Gallbladder (tissue), 1 donor: ENCODE measurements around a stretch of chr7.

- PRO-cap = no peak
Observed at GRCh38 chr7:131509331-131509896, 47.0 kb downstream of the PODXL start.

GRCh38 chr7:132402233-132402490, 174.1 kb downstream of the PLXNA4 start:
- PRO-cap = no peak

DNA sequence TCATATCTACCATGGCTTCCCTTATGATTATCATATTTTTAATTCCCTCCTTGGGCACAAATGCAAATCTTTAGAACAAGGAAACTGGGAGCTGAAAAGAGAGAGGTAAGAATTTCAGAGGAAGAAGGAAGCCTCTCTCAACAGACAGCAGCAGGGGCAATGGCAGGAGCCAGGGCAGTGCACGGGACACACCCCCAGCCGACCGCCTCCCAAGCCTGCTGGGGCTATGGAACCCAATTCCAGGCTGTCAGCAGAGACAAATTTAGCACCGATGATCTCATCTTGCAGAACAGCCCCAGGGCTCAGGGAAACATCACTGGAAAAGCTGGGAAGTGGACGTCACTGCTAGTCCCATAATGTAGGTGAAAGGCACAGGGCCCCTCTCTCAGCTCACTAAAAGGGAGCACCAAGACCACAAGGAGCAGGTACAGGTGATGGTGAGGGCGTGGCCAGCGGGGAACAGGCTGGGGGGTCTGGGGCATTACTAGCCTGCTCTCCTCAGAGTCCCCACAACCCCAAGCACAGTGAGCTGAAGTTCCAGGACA, 103.8 kb downstream of the PLXNA4 start:
- PRO-cap = no peak

- PRO-cap = no peak
Observed at GRCh38 chr7:132486171-132486695, 90.0 kb downstream of the PLXNA4 start.

GRCh38 chr7:133035670-133036128, 46.2 kb downstream of the CHCHD3 start:
- PRO-cap = no peak

GRCh38 chr7:133070036-133070327, 11.9 kb downstream of the CHCHD3 start:
- PRO-cap = no peak

DNA sequence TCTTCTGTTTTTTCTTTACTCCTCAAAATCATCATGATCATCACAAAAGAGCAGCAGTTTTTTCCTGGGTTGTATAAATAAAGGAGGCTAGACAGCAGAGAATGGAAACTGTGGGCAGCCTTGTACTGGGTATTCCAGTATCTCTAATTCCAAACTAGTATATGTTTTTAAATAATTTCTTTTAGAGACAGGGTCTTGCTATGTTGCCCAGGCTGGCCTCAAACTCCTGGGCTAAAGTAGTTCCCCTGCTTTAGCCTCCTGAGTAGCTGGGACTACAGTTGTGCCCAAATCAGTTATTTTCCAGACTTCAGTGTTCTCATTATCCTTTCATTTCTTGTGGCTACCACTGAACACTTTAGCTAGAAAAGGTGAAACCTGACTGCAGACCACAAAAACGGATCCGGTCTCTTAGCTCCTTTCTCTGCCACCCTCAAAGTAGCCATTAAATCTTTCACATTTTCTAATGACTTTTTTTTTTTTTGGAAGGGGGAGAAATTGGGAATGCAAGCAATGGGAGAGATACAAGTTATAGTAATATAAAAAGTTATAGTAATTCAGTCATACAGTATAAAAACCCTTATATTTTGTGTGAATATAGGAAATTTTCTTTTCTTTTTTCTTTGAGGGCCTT, 412.0 kb upstream of the LRGUK start:
- PRO-cap = no peak

DNA sequence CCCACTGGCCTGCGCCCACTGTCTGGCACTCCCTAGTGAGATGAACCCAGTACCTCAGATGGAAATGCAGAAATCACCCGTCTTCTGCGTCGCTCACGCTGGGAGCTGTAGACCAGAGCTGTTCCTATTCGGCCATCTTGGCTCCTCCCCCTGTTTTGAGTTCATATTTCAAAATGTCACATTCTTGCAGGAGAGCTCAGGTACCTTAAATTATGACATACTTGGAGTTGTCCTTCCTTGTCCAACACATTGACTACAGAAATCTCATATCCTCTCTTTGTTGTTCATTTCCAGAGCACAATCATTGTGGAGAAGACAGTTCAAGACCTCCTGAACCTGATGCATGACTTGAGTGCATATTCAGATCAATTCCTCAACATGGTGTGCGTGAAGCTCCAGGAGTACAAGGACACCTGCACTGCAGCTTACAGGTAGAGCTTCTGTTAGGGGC, 231.8 kb upstream of the LRGUK start:
- PRO-cap = no peak

DNA sequence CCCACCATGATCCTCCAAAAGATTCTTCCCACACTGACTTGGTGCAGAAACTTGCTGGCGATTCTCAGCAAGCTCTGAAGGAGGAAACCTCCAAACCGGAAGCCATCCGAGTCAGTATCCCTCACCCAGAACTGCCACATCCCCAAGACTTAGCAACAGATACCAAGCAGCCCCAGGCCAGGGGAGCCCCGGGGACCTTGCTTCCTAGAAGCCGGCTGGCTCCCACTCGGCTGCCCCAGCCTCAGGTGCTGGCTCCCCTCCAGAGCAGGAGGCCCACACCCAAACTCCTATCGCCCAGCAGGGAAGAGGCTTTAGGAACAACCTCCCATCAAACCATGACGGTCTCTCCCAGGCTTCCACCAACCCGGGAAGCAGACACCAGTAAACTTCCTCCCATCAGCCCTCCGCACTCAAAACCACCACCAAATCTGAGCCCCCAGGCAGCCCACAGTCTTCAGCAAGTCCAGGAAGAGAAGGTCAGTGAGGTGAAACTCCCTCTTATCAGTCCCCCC, 82.2 kb downstream of the LRGUK start:
- PRO-cap = no peak

DNA sequence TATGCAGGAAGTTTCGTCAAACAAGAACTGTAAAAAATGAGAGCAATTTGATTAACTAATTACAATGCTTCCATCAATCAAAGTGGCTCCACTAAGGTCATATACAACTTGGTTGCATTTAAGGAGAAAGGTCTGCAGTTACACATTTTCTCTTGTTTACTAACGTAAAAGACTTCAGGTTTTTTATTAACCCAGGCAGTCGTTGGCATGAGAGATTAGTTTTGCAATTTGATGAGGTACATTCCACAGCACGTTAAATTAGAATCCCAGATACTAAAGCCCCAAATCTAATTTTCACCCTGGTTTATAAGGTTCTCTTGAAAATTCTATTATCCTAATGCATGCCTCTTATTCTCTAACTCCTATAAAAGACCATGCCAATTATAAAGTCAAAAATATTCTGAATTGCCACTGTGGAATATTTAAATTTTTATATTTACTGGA, 37.9 kb downstream of the SLC35B4 start:
- PRO-cap = no peak

DNA sequence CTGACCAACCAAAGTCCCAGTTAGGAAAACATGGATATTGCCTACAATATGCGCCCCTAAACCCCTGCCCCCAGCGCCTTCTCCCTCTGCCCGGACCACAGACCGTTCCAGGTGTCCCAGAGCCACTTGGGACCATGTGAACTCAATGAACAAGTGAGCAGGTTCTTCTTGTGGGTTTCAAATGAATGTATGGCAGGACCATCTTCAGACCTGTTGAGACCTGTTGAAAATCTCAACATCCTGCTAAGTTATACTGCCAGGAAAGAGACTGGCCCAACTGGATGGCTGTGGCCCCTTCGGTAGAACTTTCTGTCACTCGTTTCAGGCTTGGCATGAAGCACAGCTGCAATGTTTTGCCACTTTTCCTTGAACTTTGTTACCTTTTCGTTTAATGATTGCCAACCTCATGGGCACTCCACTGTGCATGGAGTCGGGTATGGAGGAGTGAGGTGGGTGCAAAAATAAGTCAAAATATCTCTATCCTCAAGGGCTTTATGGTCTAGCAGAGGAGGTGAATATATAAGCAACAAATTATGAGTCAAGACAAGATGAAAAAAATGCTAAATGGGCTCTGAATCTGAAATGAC, 36.7 kb upstream of the SLC35B4 start:
- PRO-cap = no peak

GRCh38 chr7:134445031-134445337, 13.9 kb downstream of the AKR1B1 start:
- PRO-cap = no peak

DNA sequence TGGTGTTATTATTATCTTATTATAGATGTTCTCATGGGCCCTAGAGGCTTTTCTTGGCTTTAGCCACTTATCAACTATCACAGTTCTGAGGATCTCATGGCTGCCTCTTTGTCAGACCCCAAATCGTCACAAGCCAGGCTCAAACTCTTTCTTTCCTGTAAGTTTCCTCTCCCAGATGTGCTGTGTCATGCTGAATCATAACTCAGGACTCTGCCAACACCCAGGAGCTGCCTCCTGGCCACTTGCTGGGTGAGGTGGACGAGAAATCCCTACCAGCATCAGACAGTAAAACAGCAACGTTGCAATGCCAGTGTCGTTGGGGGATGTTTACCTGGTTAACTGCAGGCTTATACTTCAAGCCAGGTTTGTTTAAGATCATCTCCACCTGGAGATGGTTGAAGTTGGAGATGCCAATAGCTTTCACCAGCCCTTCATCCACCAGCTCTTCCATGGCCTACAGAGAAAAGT, 10.2 kb downstream of the AKR1B1 start:
- PRO-cap = no peak

DNA sequence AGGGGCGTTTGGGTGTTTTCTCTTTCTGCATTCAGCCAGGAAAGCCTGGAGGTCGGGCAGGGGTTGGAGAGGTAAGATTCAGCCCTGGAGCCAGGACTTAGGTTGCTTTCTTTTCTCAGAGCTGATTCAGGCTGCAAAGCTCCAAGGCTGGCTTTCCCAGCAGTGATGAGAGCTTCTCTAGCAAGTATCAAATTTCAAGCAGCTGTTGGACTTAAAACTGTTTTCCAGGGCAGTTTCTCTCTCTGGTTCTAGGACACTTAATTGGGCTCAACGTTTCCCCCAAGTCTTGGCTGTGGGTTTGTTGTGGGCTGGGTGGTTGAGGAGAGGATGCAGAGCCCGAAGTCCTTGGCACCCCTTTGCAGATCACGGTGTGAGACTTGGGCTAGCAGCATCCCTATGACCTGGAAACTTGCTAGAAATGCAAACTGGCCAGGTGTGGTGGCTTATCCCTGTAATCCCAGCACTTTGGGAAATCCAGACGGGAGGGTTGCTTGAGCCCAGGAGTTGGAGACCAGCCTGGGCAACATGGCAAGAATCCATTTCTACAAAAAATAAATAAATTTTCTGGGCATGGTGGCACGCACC, 740 bp downstream of the AKR1B10 start:
- PRO-cap = no peak

DNA sequence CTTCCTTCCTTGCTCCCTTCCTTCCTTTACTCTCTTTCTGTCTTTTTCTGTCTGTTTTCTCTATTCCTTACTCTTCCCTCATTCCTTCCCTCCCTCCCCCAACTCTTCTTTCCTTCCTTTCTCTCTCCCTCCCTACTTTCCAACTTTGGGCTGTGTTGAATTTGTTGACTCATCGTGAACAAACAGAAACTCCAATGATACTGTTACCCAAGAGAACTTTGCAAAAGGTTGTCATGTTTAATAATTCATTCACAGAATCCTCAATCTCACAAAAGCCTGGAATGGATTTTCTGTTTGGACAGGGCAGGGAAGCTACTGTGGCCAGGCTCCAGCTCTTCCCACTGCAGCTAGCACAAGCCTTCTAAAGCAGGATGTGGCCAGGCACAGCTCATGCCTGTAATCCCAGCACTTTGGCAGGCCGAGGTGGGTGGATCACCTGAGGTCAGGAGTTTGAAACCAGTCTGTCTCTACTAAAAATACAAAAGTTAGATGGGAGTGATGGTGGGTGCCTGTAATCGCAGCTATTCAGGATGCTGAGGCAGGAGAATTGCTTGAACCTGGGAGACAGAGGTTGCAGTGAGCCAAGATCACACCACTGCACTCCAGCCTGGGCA, 14.1 kb downstream of the AKR1B15 start:
- PRO-cap = unidirectional peak, plus-strand start at position 293 of the sequence; unidirectional peak, plus-strand start at position 364 of the sequence

GRCh38 chr7:134828484-134828939, 49.1 kb downstream of the CALD1 start:
- PRO-cap = no peak

GRCh38 chr7:134831740-134832230, 52.4 kb downstream of the CALD1 start:
- PRO-cap = bidirectional peak, plus-strand start at chr7:134832145, minus-strand start at chr7:134831986

DNA sequence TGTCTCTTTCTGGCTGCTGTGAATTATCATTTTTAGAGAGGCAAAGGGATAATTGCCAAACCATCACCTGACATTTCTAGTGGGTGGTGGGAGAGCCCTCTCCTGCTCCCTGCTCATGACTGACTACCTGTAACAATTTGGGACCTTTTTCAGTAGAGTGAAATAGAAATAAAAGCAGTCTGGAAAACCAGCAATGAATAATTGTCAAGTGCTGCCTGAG, 52.8 kb downstream of the CALD1 start:
- PRO-cap = no peak

- PRO-cap = no peak
Observed at GRCh38 chr7:134888163-134889025, 97.9 kb upstream of the AGBL3 start.

DNA sequence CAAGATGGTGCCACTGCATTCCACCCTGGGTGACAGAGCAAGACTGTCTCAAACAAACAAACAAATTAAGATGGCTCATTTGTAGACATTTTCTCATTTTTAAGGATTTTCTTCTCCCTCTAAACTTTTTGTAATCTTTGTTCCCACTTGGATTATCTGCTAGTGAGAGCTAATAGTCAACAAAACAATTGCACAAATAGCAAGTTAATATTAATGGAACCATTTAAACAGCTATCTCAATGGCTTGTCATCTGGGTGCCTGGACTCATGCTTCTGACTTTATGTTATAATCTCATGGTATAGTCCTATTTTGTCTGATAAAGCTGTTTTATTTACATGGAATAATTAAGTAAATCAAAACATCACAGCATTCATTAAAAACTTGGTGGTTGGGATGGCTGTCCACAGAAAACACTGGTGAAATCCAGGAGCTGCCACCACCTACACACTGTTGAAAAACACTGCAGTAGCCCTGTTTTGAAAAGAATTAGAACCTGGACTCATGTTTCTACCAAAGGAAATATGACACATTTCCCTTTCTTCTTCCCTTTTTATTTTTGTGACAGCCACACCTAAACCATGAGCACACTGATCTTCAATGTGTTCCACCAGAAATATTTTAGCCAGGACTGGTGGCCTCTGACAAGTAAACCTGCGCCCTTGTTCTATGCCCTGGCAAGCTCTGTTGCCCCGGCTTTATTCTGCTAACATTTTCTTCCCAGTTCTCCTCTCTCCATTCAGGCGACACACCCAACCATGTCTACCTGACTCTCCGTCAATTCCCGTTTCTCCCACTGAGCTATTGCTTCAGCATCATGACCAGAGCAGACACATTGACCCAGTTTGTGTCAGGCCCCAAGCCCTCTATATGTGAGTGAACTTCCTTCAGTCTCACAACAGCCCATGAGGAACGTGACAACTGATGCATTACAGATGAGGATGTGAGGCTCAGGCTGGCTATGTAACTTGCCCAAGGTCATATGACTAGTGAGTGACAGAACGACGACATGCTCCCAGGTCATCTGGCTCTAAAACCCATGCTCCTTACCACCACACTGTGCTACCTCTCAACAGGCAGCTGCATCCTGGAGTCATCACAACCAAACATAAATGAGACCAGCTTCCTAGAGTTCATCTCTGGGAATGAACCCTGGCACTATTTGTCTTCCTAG, 3.3 kb downstream of the TMEM140 start:
- PRO-cap = no peak